Metastatic Breast Carcinoma in the Brain (tissue), 10 donors: ENCODE results near the gene RBFA.

- PRO-cap, 10 experiments, result peak in 1 of 10 experiments; most common minus-strand start chr18:79939229 (in 1)
These were observed 12.4 kb downstream of the SLC66A2 start for GRCh38 chr18:79939004-79939508.

- PRO-cap, 10 experiments, result no peak in any of the 10 experiments
These were observed 11.0 kb downstream of the SLC66A2 start for GRCh38 chr18:79940378-79940960.

DNA sequence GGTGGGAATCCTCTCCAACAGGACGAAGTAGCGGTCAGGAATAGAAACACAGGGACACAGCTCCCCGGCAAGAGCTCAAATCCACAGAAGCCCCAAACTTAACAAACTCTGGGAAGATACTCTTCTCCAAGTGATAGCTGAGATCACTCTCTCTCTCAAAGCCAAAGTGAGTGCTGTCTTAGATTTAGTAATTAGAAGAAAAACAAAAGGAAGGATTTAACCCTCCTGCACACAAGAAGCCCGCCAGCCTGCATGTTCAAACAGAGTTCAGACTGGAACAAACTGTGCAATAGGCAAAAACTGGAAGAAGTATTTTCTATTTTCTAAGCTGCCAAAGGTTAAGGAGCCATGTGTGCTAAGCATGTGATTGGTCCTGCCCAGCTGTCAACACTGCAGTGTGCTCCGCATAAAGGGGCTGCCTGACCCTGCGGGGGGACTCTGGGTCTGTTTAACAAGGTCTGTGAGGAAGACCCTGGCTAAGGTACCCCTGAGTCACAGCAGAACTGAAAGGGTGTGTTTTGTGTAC lies 9.0 kb downstream of the SLC66A2 start:
- PRO-cap, 10 experiments, result no peak in any of the 10 experiments

GRCh38 chr18:79954199-79954796 lies 2.8 kb upstream of the SLC66A2 start:
- PRO-cap, 10 experiments, result no peak in any of the 10 experiments

DNA sequence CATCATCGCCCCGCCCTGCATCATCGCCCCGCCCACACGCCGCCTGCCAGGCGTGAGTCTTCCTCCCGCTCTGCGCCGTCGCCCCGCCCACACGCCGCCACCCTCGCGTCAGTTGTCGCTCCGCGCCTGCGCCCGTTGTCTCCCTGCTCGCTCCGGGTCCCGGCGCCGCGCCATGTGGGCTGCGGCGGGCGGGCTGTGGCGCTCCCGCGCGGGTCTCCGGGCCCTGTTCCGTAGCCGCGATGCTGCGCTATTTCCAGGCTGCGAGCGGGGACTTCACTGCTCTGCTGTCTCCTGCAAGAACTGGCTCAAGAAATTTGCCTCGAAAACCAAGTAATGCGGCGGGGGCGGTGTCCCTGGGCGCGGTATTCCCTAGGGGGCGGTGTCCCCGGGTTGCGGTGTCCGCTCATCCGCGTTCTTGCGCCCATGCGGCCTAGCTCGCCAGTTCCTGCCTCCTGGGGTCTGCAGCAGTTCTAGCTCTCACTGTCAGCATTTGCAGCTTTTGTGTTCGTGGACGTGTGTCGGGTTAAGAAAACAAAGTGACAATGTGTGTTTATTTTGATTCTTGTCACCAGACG lies at the start of gene RBFA:
Gene RBFA (plus strand): TSS at position 111 of the 575 bp plus-strand sequence.
- PRO-cap, 10 experiments, result peak in 10 of 10 experiments; most common plus-strand start position 138 of the sequence (in 6); most common minus-strand start position 302 of the sequence (in 7)

DNA sequence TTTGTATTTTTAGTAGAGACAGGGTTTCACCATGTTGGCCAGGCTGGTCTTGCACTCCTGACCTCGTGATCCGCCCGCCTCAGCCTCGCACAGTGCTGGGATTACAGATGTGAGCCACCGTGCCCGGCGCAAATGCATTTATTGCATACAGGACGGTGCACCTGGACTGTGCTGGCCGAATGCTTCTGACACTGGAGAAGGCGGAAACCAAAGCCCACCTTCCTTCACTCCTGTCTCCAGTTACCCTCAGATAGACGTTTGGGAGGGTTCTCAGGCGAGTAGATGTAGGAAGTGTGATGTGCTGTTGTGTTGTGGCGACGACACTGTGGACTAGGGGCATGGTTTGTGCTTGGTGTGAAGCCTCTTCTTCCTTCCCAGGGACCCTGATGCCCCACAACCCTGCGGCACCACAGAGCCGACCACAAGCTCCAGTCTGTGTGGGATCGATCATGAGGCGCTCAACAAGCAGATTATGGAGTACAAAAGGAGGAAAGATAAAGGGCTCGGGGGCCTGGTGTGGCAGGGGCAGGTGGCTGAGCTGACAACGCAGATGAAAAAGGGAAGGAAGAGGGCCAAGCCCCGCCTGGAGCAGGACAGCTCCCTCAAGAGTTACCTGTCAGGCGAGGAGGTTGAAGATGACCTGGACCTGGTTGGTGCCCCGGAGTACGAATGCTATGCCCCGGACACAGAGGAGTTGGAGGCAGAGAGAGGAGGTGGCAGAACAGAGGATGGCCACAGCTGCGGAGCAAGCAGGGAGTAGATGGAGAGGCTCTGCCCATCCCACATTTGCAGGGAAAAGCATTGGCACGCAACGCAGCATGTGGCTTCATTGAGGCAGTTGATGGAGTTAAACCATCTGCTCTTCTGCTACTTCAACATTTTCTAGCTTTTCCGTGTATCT lies 11.4 kb downstream of the RBFA start:
- PRO-cap, 10 experiments, result no peak in any of the 10 experiments

DNA sequence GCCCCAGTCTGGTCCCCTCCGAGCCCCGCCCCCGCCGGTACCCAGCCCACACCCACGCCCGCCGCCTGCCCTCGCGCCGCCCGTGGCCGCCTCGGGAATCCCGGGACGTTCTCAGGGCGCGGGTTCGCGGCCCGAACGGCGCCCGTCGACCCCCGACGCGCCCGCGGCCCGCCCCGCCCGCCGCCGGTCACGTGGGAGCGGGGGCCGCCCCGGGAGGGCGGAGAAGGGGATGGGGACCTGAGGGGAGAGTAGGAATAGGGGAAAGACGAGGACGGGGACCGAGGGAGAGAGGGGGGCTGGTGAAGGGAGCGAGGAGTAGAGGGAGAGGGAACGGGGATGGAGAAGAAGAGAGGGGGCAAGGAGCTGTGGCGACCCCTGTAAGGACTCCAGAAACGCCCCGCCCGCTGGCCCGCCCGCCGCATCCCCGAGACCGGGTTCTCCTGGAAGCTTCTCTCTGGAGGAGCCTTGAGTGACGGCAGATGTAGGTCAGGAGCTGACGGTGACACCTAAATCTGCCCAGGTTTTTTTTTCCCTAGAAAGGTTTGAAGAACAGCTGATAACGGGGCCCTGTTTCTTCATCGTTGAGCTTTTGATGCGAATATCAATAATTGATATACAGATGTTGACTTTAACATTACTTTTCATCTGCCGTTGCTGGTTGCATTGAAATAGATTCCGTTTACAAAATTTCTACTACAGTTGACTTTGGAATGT lies 632 bp downstream of the ADNP2 start:
- PRO-cap, 10 experiments, result peak in 10 of 10 experiments; most common plus-strand start position 478 of the sequence (in 7); most common minus-strand start position 442 of the sequence (in 4)

DNA sequence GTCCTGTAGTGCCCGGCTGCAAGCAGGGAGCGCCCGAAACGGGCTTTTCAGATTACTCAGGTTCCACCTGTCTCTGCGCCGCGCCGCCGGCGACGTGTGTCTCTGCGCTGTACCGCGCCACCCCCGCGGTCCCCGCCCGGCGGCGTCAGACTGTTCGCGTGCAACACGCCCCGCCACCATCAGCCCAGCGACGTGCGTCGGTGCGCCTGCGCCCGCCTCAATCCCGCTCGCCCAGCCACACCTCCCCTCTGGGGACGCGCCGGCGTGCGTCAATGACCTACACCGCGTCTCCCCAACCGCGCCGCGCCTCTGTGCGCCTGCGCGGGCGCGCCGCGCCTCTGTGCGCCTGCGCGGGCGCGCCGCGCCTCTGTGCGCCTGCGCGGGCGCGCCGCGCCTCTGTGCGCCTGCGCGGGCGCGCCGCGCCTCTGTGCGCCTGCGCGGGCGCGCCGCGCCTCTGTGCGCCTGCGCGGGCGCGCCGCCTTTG lies 15.1 kb upstream of the PARD6G start:
- PRO-cap, 10 experiments, result no peak in any of the 10 experiments